Left common carotid artery plus branches (tissue), 1 donor: ENCODE results near the gene DLX6.

GRCh38 chr7:95551896-95552385 is 44.4 kb downstream of the PDK4 start:
- PRO-cap = no peak

DNA sequence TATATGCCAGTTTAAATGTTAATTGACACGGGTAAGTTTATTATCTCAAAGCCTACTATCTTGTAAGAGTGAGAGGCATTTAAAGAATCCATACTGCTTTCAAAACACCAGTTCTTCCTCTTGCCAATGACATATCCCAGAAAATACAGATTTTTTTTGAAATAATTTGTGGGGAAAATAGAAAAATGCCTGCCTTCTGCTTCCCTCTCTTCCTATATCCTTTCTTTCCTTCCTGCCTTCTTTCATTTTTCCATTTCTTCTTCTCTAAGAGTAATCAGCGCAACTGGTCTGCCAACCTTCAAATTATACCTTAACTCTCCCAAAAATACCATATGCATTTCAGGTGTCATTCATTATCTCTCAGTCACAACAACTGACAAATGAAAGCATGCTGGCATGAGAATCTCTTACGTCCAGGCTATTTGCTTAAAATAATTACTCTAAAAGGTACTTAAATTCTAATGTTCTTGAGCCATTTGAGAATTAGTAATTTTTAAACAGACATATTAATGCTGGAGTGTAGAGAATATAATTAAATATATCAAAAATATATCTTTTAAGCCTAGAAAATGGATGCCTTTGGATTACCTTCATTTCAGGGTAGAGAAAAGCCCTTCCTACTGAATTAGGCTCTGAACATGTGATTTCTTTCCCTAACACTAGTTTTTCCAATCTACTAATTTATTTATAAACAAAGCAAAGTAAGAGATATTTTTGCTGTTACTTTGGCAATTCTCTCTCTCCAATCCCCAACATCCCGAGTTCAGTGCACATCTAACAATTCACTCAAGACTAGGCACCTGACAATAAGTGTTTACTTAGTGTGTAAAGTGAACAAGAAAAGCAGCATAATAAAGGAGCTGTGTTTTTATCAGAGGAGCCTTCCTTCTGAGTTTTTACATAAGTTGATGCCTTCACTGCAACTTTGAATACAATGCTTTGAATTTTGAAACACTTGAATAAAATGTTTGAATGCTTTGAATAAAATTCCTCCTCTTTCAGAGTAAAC is 11.9 kb downstream of the PDK4 start:
- PRO-cap = no peak

- PRO-cap = bidirectional peak, plus-strand start at chr7:95596744, minus-strand start at chr7:95596516; bidirectional peak, plus-strand start at chr7:95597091, minus-strand start at chr7:95596881
Measured at GRCh38 chr7:95596632-95597382, 491 bp upstream of the PDK4 start.

DNA sequence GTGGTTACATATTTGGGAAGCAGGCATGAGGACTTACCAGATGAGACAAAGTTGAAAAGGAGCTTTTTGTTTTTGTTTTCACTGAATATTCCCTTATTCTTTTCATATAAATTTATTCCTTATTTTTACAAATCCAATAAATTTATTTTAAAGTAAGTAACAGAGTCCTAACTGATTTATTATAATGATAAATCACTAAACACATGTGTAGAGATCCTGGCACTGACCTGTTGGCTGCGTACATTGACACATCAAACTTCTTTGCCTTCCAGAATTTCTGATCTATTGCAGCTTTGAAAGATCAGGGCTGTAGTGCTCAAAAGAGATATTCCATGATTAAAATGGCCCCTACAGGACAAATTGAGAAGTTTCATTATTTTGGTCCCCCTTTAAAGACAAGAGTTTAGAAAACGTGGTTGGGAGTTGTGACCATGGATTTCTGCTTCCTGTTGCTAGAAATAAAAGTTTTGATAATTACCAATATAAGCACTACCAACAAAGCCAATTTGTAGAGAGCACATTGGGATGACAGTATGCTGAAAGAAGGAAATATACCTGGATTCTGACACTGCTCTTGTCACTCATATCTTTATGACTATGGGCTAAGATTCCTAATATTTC is 87.7 kb upstream of the PDK4 start:
- PRO-cap = no peak

GRCh38 chr7:95916519-95916984 is 144.2 kb downstream of the DYNC1I1 start:
- PRO-cap = no peak

DNA sequence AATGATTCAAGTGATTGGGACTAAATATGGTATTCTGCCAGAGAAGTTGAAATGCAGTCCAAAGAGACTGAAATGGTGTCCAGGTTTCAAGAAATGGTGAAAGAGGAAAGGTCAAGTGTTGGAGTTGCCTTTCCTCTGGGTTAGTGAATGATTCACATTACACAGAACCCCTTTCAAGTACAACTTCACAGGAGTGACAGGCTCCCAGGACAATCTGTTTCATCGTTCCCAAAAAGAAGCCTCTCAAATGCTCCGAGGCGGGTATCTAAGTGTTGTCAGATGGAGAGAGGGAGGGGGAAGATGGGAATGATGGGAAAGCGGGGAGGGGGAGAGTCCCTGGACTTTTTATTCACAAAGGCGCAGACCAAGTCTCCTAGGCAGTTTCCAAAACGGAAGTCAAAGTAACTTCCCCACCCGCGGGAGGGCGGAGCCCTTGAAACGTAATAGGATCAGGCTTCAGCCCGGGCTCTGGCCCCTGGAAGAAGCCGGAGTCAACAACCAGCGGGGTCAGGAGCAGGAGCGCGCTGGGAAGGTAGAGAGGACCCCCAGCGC is 769 bp downstream of the SLC25A13 start:
- PRO-cap = unidirectional peak, plus-strand start at position 503 of the sequence

GRCh38 chr7:96794939-96795222 is 85.2 kb upstream of the SEM1 start:
- PRO-cap = no peak

GRCh38 chr7:96995932-96996474 is 9.3 kb upstream of the DLX6 start:
- PRO-cap = no peak

DNA sequence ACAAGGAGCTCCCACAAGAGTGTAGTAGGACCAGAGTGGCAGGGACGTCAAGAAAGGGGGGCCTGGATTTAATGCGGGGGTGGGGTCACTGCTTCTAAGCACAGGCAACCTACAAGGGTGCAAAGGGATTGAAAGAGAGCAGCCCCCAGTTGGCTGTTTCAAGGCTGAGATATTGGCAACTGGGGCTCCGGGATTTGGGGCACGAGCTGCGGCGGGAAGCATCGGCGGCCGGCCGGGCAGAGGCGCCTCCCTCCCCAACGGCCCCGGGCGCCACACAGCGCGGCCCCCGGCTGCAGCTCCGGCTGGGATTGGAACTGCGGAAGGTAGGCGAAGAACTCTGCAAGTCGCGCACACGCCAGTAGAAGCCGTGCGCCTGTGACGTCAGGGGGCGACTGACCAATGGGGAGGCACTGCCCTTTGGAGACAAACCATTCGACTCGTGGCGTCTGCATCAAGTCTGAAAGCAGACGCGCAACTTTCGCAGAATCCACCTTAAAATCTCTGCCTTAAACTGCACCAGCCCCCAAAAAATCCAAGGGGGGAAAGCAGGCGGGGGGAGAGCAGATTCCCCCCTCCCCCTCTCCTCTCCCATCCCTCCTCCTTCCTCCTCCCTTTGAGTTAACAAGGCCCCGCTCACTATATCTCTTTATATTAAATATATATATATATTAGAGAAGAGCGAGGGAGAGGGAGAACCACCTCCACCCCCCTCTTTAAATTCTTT is at the start of gene DLX6:
Gene DLX6, plus strand, starts transcription at position 431 of the 724 bp plus-strand sequence.
- PRO-cap = no peak

DNA sequence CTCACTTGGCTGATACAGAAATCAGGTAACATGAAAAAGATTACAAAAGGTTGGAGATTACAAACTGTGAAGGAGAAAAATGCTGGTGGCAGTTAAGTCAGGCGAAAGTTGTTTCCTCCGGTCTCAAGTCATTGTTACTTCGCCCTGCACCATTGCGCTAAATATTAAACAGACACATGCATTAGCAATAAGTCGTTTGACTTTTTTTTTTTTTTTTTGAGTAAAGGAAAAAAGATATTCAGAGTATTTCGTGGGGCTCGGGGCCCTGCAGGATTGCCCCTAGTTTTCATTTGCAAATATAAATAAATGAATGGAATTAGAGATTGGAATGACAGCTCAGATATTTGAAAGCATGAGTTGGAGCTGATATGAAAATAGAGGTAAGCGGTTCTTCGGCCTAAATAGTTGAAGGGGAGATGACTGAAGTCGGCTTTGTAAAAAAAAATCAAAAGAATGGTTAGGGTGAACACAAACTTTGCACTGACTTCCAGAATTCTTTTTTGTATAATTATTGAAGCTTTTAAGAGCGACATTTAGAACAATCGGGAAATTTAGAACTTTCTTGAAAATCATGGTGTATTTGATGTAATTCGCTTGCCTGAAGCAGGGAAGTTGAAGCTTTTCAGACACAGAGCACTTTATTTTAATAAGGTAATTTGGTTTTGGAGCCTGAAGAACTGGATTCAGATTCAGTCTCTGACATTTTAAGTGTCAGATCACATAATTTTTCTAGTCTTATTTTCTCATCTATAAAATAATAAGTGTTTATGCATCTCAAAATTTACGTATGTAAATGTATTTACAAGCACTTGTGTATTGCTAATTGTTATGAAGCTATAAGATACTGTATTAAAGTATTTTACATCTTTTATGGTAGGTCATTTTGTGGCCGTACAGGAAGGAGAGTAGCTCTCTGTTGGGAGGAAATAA is 1.1 kb downstream of the SDHAF3 start:
- PRO-cap = no peak

DNA sequence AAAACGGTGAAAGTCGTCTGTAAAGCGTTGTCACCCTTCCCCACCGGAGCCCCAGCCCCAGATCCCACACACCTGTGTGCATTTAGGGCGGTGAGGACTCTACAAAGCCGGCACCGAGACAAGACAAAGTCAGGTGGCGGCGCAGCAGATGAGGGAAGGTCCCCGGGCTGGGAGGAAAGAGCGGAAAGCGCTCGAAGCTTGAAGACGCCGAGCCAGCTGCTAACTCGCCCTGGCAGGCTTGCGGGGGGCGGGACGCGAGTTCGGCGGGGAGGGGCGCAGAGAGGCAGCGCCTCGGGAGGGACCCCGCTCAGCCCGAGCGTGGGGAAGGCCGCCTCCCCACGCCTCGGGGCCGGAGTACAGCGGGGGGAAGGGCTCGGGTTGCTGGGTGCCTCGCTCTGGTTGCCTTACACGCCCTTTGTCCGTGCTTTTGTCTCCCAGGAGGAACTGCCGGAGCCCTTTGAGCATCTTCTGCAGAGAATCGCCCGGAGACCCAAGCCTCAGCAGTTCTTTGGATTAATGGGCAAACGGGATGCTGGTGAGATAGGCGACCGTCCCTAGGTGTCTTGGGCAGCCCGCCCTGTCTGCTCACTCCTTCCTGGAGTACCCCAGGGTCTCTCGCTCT is 1.5 kb downstream of the TAC1 start:
- PRO-cap = no peak

- PRO-cap = no peak
Measured at GRCh38 chr7:98133551-98134524, 27.2 kb downstream of the LMTK2 start.

DNA sequence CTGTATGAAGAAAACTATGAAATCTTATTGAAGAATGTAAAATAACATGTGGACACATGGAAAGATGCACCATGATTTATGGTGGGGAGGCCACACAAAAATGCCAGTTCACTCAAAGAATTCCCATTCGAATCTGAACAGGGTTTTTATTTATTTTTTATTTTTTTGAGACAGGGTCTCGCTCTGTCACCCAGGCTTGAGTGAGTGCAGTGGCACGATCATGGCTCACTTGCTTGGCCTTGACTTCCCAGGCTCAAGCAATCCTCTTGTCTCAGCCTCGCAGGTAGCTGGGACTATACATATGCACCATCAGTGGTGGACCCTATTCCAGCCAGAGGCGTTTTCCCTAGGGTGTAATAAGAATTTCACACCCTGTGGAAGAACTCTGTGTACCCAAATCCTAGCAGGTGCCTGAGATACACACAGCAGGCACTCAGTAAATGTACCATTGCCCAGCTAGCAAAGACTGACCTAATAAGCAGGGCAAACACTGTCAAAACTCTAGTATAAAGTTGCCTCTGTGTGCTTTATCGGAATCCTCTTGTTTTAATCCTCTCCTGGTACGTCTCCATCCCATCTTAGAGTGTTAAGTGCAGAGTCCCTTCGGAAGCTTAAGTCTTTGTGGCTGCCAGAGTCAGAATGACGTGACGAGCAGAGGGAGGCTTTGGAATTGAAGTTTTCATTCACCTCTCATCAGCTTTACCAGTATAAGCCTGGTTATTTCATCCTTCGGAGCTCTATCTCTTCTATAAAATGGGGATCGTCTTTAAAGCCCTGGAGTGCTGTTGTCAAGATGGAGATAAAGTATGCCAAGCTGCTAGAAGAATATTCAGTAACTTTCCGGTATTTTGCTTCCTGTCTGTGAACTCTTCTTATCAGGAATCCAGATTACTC is 33.6 kb upstream of the BHLHA15 start:
- PRO-cap = no peak

- PRO-cap = no peak
Measured at GRCh38 chr7:98215361-98216044, 4.3 kb downstream of the BHLHA15 start.

GRCh38 chr7:98284018-98285152 is 2.9 kb downstream of the BRI3 start:
- PRO-cap = bidirectional peak, plus-strand start at chr7:98284671, minus-strand start at chr7:98284545

DNA sequence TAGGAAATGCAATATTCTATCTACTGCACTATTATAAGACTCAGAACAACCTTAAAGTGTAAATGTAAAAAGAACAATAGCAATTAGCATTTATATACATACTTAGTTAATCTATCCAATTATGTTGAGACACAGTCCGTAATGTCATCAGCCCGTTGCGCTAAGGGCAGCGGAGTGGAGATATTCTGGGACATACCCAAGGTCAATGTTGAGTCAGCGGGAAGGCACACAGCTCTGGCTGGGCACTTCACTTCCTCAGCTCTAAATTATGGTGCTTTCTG is 43.3 kb downstream of the BAIAP2L1 start:
- PRO-cap = no peak

- PRO-cap = no peak
Measured at GRCh38 chr7:98371138-98371829, 29.6 kb downstream of the BAIAP2L1 start.

- PRO-cap = no peak
Measured at GRCh38 chr7:98565266-98565608, 51.8 kb upstream of the NPTX2 start.

GRCh38 chr7:98642053-98642752 is 25.1 kb downstream of the NPTX2 start:
- PRO-cap = no peak

DNA sequence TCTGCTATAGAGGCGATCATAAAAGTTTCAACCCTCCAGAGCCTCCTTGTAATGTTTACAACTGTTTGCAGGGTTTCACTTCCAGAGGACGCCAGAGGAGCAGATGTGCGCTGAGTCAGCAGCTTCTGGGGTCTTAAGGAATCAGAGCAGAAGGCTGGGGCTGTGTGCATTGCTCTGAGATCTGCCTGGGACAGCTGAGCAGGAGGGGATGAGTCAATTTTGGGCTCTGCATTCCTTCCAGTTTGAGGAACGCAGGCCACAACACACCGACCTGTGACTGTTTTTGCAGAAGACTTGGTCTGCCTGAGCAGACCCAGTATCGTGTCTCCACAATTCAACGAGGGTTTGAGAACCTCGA is 98.2 kb downstream of the TMEM130 start:
- PRO-cap = no peak